GM12878 (cell line): Measurements from ENCODE around the gene MYCN.

- RAMPAGE, long total RNA = no peak
- RRBS, 2 experiments = no CpG with 5 or more reads among the region's 5 CpGs
CAGE:
- cytosol, long polyA minus RNA = no peak
- cytosol, long polyA plus RNA = no peak
- long polyA plus RNA = no peak
- nucleolus, long total RNA = no peak
- nucleus, long polyA plus RNA = no peak
- nucleus, long total RNA = no peak
Observed at GRCh38 chr2:12313593-12314194, 403.0 kb upstream of the TRIB2 start.

GRCh38 chr2:12486015-12486619 is 230.6 kb upstream of the TRIB2 start:
- RAMPAGE, long total RNA = no peak
- RRBS, 2 experiments = no CpG with 5 or more reads among the region's 5 CpGs
CAGE:
- cytosol, long polyA minus RNA = no peak
- cytosol, long polyA plus RNA = no peak
- long polyA plus RNA = no peak
- nucleolus, long total RNA = no peak
- nucleus, long polyA plus RNA = no peak
- nucleus, long total RNA = no peak

DNA sequence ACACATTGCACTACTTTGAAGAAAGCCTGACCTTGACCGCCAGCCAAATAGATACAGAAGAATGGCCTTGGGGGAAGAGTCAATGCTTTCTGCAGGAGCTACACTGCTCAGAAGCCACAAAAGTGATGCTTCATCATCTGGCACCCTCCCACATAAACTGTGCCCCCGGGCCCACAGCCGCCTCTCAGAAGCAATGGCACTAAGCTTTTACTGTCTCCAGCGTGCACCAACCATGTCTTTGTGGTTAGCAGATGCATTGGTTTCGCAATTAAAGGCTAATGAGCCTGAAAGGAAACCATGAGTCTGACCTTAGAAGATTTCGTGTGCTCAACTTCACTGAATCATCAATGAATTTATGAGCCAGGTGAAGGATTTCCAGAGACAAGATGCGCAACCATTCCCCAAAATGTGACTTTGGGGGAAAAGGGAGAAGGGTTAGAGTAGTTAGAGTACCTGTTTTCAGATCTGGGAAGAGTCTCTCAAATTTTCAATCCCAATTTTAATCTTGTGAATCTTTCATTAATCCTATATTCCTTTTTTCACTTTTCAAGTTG is 209.4 kb upstream of the TRIB2 start:
- RAMPAGE, long total RNA = no peak
- RRBS, 2 experiments = no CpG with 5 or more reads among the region's 7 CpGs
CAGE:
- cytosol, long polyA minus RNA = no peak
- cytosol, long polyA plus RNA = no peak
- long polyA plus RNA = no peak
- nucleolus, long total RNA = no peak
- nucleus, long polyA plus RNA = no peak
- nucleus, long total RNA = no peak

DNA sequence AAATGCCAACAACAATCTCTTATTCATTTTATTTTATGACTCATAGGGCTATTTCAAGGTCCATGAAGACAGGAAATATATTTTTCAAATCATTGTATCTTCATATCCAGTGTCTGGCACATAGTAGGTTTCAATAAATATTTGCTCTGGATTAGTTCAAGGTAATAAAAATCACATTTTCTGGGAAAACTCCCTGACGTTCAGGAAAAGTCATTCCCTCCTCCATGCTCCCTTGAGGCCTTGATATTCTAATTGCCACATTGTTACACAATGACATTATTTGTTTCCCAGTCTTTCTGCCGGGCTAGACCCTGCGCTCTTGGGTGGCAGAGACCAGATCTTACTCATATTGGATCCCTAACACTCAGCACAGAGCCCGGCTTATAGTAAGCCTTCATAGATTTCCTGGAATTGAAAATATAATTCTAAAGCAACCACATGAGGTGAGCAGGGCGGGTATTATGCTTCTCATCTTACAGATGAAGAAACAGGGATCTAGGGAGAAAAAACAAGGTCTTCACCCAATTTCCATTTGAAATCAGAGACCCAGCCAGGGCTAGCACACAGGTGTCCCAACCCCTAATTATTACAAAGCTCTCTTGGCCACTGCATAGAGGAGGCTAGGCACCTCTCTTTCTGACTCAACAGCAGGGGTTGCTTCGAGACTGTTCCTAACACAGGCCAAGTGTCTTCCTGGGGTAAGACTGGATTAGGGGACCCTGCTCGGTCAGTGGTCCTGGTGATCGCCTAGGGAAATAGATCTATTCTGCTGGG is 1.8 kb upstream of the TRIB2 start:
- RAMPAGE, long total RNA = no peak
- RRBS, 2 experiments = 62 to 95% methylated on average over 3 of the region's 8 CpGs
CAGE:
- cytosol, long polyA minus RNA = no peak
- cytosol, long polyA plus RNA = no peak
- long polyA plus RNA = no peak
- nucleolus, long total RNA = no peak
- nucleus, long polyA plus RNA = no peak
- nucleus, long total RNA = no peak

DNA sequence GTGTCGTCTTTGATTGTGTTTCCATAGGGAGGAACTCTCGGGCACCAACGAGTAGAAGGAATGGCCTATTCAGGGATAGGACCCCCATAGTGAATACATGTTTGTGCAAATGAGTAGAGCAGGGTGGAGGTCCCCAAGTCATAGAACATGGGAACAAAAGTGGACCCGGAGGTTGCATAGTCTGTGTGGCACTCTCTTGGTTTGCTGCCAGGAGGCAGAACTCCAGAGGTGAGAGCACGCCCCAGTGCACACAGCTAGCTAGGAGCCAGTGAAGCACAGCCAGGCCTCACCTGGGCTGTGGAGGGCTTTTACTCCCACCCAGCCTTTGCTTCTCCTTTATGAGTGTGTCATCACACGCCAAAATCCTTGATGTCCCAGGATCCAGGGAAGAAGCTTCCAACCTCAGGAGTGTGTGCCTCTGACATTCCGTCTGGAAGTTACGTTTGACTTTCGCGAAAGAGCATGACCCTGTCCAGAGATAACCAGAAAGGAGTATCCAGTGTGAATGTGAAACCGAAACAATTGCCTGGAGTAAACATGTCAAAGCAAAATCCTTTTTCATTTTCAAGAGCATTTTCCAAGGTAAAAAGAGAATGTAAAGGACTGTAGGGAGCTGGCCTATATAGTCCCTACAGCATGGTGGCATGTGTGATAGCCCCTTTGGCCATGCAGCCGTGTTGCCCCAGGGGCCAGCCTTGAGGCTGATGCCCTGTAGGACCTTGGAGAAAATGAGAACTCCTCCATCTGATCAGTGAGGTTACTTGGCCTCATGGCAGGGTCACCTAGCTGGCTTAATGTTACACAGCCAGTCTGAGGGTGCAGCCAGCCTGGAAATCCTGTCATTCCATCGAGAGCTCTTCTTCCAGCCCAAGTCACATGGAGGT is 8.7 kb downstream of the TRIB2 start:
- RAMPAGE, long total RNA = no peak
- RRBS, 2 experiments = no CpG with 5 or more reads among the region's 13 CpGs
CAGE:
- cytosol, long polyA minus RNA = no peak
- cytosol, long polyA plus RNA = no peak
- long polyA plus RNA = no peak
- nucleolus, long total RNA = no peak
- nucleus, long polyA plus RNA = no peak
- nucleus, long total RNA = no peak

DNA sequence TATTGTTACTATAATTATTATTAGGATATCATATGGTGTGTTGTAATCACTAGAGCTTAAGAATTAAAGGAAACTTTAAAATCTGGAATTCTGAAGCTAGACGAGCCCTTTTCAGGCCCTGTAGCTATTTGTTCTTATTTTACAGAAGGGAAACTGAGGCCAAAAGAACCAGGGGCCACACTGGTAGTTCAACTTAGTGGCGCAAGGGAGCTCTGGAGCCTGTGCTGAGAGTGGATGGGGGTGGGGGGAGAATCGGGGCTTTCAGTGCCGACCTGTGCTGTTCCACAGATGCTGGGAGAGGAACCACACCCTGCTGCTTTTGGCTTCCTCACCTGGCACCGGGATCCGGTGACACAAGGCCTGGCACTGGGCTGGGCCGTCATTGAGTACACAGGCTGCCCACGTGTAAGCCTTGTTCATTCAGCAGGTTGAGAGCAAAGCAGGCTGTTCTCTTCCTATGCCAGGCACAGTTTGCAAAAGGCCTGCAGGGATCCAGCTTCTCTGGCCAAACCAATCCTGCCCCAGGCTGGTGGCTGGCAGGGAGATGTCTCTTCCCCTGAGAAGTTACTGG is 17.0 kb downstream of the TRIB2 start:
- RAMPAGE, long total RNA = no peak
- RRBS, 2 experiments = no CpG with 5 or more reads among the region's 8 CpGs
CAGE:
- cytosol, long polyA minus RNA = no peak
- cytosol, long polyA plus RNA = no peak
- long polyA plus RNA = no peak
- nucleolus, long total RNA = no peak
- nucleus, long polyA plus RNA = no peak
- nucleus, long total RNA = no peak

GRCh38 chr2:14628753-14629395 is 3.6 kb upstream of the LRATD1 start:
- RAMPAGE, long total RNA = no peak
- RRBS, 2 experiments = no CpG with 5 or more reads among the region's 2 CpGs
CAGE:
- cytosol, long polyA minus RNA = no peak
- cytosol, long polyA plus RNA = no peak
- long polyA plus RNA = no peak
- nucleolus, long total RNA = no peak
- nucleus, long polyA plus RNA = no peak
- nucleus, long total RNA = no peak

GRCh38 chr2:14634084-14635179 is 1.9 kb downstream of the LRATD1 start:
- RAMPAGE, long total RNA = no peak
- RRBS, 2 experiments = 18 to 54% methylated on average over 19 to 25 of the region's 106 CpGs
CAGE:
- cytosol, long polyA minus RNA = no peak
- cytosol, long polyA plus RNA = no peak
- long polyA plus RNA = no peak
- nucleolus, long total RNA = no peak
- nucleus, long polyA plus RNA = no peak
- nucleus, long total RNA = no peak

- RAMPAGE, long total RNA = no peak
- RRBS, 2 experiments = no CpG with 5 or more reads among the region's 7 CpGs
CAGE:
- cytosol, long polyA minus RNA = no peak
- cytosol, long polyA plus RNA = no peak
- long polyA plus RNA = no peak
- nucleolus, long total RNA = no peak
- nucleus, long polyA plus RNA = no peak
- nucleus, long total RNA = no peak
Observed at GRCh38 chr2:15170261-15170812, 390.8 kb downstream of the NBAS start.

- RAMPAGE, long total RNA = no peak
- RRBS, 2 experiments = no CpG with 5 or more reads among the region's 6 CpGs
CAGE:
- cytosol, long polyA minus RNA = no peak
- cytosol, long polyA plus RNA = no peak
- long polyA plus RNA = no peak
- nucleolus, long total RNA = no peak
- nucleus, long polyA plus RNA = no peak
- nucleus, long total RNA = no peak
Observed at GRCh38 chr2:15639974-15640694, 48.5 kb downstream of the DDX1 start.

DNA sequence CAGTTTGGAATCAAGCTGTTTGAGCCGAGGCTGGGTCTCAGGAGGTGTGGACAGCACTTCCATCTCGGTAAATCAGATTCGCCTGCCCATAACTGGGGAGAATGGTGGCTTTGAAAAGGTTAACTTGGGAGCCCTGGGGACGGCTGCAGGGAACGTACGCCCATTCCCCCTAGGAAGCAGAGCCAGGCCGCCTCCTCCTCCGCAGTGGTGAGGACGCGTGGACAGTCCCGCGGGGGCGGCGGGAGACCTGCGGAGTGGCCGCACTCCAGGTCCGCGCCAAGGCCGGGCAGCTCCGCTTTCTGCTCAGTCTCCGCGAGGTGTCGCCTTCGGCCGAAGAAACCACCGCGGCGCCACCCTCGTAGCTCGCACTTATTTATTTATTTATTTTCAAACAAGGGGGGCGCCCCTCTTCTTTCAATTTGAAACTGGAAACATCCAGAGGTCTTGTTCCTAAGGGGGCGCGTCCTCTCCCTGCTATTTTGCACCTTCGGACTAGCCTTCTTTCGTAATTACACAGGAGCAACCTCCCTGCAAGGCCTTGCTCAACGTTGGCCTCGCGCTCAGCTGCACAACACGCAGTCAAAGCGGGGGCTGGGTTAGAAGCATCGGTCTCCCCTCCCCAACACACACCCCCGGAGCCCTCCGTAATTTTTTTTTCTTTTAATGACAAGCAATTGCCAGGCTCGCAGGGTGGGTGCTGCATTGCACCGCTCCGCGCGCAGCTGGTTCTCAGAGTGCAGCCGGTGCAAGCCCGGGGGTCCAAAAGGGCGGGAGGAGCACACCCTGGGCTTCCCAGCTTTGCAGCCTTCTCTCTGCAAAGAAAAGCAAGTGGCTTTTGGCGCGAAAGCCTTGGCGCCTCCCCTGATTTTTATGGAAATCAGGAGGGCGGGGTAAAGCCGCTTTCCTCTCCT is 555 bp upstream of the MYCN start:
- RAMPAGE, long total RNA = no peak
- RRBS, 2 experiments = 20% methylated on average over 7 of the region's 56 CpGs; no CpG with 5 or more reads in 1 of the 2 experiments
CAGE:
- cytosol, long polyA minus RNA = no peak
- cytosol, long polyA plus RNA = no peak
- long polyA plus RNA = no peak
- nucleolus, long total RNA = no peak
- nucleus, long polyA plus RNA = no peak
- nucleus, long total RNA = no peak

DNA sequence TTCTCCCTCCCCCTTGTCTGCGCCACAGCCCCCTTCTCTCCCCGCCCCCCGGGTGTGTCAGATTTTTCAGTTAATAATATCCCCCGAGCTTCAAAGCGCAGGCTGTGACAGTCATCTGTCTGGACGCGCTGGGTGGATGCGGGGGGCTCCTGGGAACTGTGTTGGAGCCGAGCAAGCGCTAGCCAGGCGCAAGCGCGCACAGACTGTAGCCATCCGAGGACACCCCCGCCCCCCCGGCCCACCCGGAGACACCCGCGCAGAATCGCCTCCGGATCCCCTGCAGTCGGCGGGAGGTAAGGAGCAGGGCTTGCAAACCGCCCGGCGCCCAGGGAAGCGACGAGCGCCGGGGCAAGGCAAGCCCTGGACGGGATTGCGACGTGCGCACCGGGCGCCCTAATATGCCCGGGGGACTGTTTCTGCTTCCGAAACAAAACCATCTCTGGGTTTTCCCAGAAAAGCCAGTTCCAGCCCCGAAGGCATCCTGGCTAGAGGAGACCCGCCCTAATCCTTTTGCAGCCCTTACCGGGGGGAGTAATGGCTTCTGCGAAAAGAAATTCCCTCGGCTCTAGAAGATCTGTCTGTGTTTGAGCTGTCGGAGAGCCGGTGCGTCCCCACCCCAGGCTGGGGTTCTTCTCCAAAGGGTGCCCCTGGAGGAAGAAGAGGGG is at the start of gene MYCN:
MYCN (plus strand) TSS at position 100 of the 665 bp plus-strand sequence.
- RAMPAGE, long total RNA = no peak
- RRBS, 2 experiments = 4 to 7% methylated on average over 15 to 17 of the region's 46 CpGs
CAGE:
- cytosol, long polyA minus RNA = no peak
- cytosol, long polyA plus RNA = no peak
- long polyA plus RNA = no peak
- nucleolus, long total RNA = no peak
- nucleus, long polyA plus RNA = no peak
- nucleus, long total RNA = no peak

GRCh38 chr2:16069504-16070717 is 129.6 kb downstream of the MYCN start:
- RAMPAGE, long total RNA = no peak
- RRBS, 2 experiments = no CpG with 5 or more reads among the region's 30 CpGs
CAGE:
- cytosol, long polyA minus RNA = no peak
- cytosol, long polyA plus RNA = no peak
- long polyA plus RNA = no peak
- nucleolus, long total RNA = no peak
- nucleus, long polyA plus RNA = no peak
- nucleus, long total RNA = no peak

DNA sequence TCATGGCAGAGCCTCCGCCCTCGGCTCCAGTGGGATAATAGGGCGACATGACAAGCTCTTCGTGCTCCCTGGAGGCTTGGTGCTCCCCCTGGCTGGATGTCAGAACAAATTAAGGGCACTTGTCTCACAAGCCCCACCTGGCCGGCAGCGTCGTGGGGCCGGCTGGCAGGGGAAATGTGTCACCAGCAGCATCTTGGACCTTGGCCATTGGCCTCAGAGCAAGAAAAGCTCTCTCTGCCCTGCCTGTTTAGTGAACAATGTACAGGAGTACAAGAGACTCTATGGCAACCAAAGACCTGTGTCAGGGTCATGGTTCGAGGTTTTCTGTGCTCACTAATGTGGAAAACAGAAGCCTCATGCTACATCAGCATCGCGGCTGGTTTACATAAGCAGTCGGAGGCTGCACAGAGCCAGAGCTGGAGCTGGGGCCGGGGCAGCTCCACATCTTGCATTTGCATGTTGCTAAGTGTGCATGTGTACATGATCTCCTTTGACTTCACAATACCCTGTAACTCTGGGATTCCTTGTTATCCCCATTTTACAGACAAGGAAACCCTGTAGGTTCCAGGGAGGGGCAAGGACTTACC is 153.8 kb downstream of the MYCN start:
- RAMPAGE, long total RNA = no peak
- RRBS, 2 experiments = no CpG with 5 or more reads among the region's 13 CpGs
CAGE:
- cytosol, long polyA minus RNA = no peak
- cytosol, long polyA plus RNA = no peak
- long polyA plus RNA = no peak
- nucleolus, long total RNA = no peak
- nucleus, long polyA plus RNA = no peak
- nucleus, long total RNA = no peak

- RAMPAGE, long total RNA = no peak
- RRBS, 2 experiments = no CpG with 5 or more reads among the region's 9 CpGs
CAGE:
- cytosol, long polyA minus RNA = no peak
- cytosol, long polyA plus RNA = no peak
- long polyA plus RNA = no peak
- nucleolus, long total RNA = no peak
- nucleus, long polyA plus RNA = no peak
- nucleus, long total RNA = no peak
Observed at GRCh38 chr2:16642292-16643063, 23.2 kb downstream of the CYRIA start.

DNA sequence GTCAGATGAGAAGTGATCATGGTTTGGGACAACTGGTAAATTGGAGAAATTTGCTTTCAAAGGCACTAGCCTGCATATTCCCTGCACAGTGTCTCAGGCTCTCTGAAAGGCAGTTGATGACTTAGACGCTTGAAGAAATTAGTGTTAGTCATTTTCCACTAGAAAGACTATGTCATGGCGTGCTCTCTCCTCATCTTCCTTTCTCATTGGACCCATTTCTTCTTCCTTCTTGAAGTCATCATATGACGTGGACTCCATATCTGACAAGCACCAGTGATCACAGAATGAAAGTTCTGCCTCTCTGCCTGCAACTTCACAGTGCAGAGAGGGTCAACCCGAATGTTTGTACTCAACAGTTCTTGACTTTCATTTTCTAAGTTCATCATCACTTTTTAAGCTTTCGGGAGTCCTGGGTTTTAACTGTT is 63.7 kb upstream of the CYRIA start:
- RAMPAGE, long total RNA = no peak
- RRBS, 2 experiments = no CpG with 5 or more reads among the region's 5 CpGs
CAGE:
- cytosol, long polyA minus RNA = no peak
- cytosol, long polyA plus RNA = no peak
- long polyA plus RNA = no peak
- nucleolus, long total RNA = no peak
- nucleus, long polyA plus RNA = no peak
- nucleus, long total RNA = no peak

DNA sequence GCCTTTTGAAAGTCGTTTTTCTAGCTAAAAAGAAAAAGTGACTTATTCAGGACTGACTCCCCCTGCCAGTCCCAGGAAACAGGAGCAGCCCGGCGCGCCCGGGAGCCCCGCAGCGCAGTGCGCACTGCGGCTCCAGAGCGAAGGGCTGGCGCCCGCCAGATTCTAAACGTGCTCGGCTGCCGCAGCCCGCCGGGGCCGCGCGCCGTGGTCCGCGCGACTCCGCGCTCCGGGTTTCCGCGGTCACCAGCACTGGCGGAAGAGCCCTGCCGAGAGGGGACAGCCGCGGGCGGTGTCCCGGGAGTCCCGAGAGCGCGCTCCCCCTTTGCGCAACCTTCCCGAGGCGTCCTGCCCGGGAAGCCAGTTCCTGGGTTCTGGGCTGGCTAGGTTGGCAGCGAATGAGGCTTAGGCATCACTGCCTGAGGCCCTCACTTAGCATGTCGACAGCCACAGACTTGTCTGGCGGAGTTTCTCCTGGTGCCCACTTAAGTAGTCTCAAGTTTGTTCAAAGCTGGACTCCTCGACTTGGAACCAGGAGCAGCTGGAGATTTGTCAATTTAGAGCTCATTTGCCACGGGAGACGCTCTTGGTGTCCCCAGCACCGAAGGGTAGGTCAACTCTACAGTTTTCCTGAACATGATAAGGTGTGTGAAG is 1.6 kb upstream of the VSNL1 start:
- RAMPAGE, long total RNA = no peak
- RRBS, 2 experiments = 2 to 7% methylated on average over 35 of the region's 49 CpGs
CAGE:
- cytosol, long polyA minus RNA = no peak
- cytosol, long polyA plus RNA = no peak
- long polyA plus RNA = no peak
- nucleolus, long total RNA = no peak
- nucleus, long polyA plus RNA = no peak
- nucleus, long total RNA = no peak

DNA sequence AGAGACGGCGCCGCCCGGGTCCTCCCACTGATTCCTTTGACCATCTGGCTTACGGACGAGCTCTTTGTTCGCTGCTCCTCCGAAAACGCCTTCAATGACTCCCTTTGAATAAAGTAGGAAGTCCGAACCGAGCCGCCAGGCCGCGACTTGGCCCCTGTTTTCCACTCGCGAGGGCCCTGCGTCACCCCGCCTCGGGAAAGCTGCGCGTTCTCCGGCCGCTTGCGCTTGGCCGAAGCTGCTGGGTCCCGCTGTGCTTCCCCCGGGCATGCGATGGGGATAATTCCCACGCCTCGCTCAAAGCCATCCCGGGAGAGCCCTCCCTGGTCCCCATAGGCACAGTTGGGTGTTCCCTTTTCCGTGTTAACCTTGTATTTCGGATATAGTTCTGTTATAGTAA is 426 bp downstream of the GEN1 start:
- RAMPAGE, long total RNA = no peak
- RRBS, 2 experiments = under 1 to 3% methylated on average over 9 to 13 of the region's 33 CpGs
CAGE:
- cytosol, long polyA minus RNA = no peak
- cytosol, long polyA plus RNA = no peak
- long polyA plus RNA = no peak
- nucleolus, long total RNA = no peak
- nucleus, long polyA plus RNA = no peak
- nucleus, long total RNA = no peak

DNA sequence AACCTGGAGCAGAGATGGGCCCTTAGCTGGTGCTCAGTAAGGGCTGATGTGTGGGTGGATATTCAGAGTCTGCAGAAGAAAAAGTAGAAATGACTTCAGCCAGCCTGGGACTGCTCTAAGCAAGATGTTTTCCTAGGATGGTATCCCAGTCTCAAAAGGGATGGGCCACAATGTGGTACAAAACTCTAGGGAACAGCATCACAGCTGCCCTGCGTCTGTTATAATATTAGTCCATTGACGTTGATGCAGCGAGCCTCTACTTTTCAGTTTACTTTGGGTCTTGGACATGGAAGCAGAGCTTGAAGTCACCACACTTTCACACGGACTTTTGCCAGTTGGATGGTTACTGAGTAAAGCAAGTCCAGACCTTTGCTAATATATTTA is 105.8 kb downstream of the RDH14 start:
- RAMPAGE, long total RNA = no peak
- RRBS, 2 experiments = no CpG with 5 or more reads among the region's 4 CpGs
CAGE:
- cytosol, long polyA minus RNA = no peak
- cytosol, long polyA plus RNA = no peak
- long polyA plus RNA = no peak
- nucleolus, long total RNA = no peak
- nucleus, long polyA plus RNA = no peak
- nucleus, long total RNA = no peak

GRCh38 chr2:19350236-19350825 is 8.1 kb downstream of the OSR1 start:
- RAMPAGE, long total RNA = no peak
- RRBS, 2 experiments = 14 to 54% methylated on average over 19 of the region's 40 CpGs
CAGE:
- cytosol, long polyA minus RNA = no peak
- cytosol, long polyA plus RNA = no peak
- long polyA plus RNA = no peak
- nucleolus, long total RNA = no peak
- nucleus, long polyA plus RNA = no peak
- nucleus, long total RNA = no peak